Mesenteric fat pad (tissue), 1 donor: ENCODE measurements around a stretch of chr1.

DNA sequence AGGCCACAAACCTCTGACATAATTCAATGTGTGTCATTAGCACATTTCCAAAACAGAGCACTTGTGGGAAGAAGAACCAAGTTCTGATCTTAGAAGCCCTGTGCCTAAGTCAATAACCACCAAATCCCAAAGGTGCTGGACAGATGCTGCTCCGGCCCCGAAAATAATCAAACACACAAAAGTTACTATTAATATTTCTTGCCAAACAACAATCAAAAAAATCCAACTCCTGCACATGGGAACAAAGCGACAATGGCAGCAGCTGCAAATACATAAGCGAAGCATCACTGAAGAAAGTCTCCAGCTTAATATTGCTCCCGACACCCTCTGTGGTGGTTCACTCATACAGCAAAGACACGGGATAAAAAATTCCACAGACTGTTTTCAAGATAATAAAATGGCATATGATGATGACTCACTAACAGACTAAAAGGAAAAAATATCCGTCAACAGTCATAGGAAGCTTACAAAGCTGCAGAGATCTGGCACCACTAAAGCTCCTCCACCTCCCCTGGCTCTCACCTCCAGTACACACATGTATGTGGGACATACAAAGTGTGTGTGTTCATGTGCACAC lies 94.1 kb downstream of the SLC45A1 start:
- PRO-cap = no peak

DNA sequence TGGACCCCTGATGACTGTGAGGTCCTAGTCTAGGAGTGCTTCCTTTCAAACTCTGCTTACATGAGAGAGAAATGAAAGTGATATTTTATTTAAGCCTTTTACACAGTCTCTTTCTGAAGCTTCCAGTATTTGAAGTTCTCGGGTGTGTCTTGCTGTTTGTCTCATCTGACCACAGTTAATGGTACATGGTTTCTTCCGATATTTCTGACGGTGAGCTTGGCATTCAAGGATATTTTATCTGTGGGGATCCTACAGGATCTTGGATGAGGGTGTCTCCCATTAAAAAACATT lies 215.3 kb downstream of the SLC45A1 start:
- PRO-cap = no peak

DNA sequence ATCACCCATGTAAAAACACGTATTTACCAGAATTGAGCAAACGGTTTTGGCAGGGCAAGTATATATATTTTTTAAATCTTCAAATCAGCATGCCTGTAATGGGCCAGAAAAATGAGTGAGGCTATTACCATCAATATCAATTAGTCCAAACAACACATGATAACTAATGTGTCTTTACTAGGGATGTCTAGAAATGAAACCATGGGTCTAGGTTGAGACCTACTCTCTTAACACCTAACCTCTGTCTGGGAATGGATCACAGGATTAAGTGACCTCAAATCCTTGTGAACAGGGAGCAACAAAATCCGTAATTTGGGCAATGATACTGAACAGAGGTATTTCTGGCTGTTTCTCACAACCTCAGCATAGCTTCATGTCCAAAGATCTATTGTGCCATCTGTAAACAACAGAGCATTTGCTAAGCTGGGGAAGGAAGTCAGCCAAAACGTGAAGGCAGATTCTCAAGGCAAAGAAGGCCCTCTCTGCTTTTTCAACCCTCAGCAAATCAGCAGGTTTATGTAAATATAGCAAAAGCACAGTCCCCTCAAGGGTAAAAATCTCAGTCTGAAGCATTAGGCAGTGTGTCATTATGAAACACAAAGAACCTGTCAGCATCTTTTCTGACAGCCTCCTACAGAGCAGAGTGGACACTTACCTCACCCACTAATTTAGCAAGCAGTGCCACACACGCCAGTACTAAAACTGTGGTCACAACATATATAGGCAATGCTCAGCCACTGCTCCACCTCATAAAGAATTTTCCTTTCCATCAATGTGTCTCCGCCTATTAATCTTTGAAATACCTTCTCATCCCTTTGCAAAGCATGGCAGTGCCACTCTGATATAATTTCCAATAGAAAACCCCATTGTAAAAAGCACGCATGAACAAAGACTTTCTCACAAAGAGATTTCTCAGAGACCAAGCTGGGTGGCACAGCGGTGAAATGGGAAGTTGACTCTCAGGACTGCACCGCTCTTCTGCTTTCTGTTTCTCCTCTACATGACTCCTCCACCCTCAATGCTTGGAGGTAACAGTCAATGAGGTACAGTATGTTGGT lies 188.1 kb downstream of the RERE start:
- PRO-cap = no peak

- PRO-cap = no peak
These were observed 154.2 kb downstream of the RERE start for GRCh38 chr1:8663032-8663799.

GRCh38 chr1:8702745-8703938 lies 114.3 kb downstream of the RERE start:
- PRO-cap = unidirectional peak, minus-strand start at chr1:8703390

- PRO-cap = no peak
These were observed 561 bp downstream of the RERE start for GRCh38 chr1:8816599-8817559.

- PRO-cap = no peak
These were observed 21.4 kb downstream of the ENO1 start for GRCh38 chr1:8856744-8857781.

- PRO-cap = no peak
These were observed 14.6 kb downstream of the ENO1 start for GRCh38 chr1:8863828-8864342.

GRCh38 chr1:8955438-8955864 lies 9.8 kb downstream of the CA6 start:
- PRO-cap = no peak

GRCh38 chr1:9029192-9029624 lies 3.0 kb upstream of the SLC2A7 start:
- PRO-cap = no peak

- PRO-cap = no peak
These were observed 2.2 kb upstream of the SLC2A5 start for GRCh38 chr1:9071545-9072054.

- PRO-cap = no peak
These were observed 5.6 kb upstream of the SLC2A5 start for GRCh38 chr1:9074926-9075640.

DNA sequence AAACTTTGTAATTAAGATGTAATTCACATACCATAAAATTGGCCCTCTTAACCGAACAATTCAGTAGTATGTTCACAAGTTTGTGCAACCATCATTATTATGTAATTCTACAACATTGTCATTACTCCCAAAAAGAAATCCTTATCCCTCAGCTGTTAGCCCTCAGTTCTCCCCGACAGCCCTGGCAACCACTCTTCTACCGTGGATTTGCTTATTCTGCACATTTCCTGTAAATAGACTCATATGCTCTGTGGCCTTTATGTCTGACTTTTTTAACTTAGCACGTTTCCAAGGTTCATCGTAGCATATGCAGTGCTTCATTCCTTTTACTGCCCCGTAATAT lies 1.2 kb upstream of the GPR157 start:
- PRO-cap = no peak

GRCh38 chr1:9269315-9270115 lies 23.2 kb upstream of the SPSB1 start:
- PRO-cap = no peak

DNA sequence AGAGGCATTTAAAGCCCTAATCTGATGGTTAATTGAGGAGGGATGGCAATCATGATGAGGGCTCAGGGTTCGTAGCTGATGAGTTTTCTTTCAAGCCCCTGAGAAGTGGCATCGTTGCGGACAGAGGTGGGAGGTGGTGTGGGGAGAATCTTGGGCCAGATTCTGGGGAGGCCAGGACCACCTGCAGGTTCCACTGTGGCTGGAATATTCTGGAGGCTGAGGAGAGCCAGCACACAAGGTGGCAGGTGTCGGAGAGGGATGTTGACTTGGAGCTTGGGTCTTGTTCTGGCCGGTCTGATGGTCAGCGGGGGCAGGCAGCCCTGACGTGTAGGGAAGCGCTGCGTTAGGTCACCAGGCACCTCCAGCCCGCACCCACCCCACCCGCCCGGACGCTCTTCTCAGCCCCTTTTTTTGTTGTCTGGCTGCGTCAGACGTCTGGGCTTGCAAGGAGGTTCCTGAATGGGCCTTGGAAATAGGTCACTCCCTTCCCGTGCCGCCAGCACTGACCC lies 29.9 kb downstream of the SPSB1 start:
- PRO-cap = no peak

- PRO-cap = no peak
These were observed 63.6 kb downstream of the SPSB1 start for GRCh38 chr1:9355959-9357076.

GRCh38 chr1:9375883-9376391 lies 83.2 kb downstream of the SPSB1 start:
- PRO-cap = no peak

GRCh38 chr1:9399823-9400311 lies 107.2 kb downstream of the SPSB1 start:
- PRO-cap = no peak

DNA sequence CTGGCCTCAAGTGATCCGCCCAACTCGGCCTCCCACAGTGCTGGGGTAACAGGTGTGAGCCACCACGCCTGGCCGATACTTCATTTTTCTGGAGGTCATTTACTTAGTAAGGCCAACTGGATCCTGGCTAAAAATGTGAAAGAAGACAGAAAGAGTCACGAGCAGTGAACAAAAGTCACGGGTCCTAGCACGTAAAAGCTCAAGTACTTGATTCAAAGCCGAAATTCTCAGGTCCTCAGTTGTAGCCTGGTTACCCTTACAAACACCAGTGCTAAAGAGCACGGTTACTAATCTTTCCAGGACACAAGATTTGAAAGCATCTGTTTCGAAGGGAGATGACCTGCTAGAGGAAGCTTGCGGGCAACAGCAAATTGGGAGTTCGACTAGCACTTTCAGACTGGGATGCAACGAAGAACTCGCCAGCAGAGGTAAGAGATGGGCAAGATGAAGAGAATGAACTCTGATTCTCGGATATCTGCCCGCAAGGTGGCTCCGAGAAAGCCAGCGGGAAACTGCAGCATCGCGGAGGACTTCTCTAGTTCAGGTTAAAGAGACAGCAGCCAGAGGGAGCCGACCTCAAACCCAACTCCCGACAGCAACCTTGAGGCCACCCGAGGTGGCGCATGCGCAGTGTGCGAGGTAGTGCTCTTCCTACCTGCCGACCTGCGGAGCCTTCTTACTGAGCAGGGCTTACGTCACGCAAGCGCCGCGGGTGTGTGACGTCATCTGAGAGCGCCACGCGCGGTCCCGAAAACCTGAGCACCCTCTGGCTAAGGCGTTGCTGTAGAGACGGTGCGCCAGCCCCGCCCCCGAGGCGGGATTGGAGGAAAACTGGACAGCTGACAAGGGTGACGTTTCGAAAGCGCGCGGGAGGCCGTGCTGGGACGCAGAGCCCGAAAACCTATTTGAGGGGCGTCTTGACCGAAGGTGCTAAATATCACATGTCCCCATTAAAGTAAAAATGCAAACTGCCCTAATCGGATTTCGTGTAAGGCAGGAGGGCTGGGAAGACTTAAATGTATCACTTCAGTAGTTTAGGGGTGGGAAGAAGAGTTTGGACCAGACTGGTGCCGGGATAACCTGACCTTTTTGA lies 110.7 kb upstream of the SLC25A33 start:
- PRO-cap = bidirectional peak, plus-strand start at position 859 of the sequence, minus-strand start at position 678 of the sequence

DNA sequence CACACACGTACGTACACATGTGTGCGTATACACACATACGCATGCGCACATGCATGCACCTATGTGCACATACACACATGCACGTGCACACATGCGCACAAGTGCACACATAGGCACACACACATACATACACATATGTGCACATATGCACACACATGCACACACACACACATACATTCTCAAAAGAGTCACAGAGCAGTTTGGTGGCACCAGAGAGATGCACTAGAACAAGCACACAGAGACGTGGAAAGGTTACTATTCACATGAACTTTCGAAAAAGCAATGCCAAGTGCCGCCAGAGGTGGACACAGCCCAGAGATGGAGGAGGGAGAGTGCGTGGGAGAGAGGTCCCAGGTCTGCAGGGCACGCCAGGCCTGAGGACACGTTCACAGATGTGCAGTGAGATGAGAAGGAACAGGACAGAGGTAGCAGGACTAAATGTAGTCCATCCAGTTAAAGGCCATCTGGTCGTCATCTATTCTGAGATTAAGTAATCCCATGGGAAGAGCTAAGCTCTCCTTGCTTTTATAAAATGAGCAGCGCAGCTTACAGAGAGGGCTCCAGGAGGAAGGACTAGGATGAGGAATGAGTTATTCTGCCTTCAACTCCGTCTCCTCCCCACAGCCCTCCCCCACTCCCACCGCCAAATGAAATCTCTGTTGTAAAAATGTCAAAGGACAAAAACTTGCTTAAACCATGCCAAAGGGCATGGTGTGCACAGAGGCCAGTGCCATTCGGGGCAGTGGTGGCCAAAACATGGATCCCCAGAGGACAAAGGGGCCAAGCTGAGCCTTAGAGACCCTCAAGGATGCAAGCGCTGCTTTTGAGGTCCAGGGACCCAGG lies 85.5 kb upstream of the SLC25A33 start:
- PRO-cap = no peak